Melanocyte of skin (primary cell): ENCODE measurements around the gene LRRC30.

DNA sequence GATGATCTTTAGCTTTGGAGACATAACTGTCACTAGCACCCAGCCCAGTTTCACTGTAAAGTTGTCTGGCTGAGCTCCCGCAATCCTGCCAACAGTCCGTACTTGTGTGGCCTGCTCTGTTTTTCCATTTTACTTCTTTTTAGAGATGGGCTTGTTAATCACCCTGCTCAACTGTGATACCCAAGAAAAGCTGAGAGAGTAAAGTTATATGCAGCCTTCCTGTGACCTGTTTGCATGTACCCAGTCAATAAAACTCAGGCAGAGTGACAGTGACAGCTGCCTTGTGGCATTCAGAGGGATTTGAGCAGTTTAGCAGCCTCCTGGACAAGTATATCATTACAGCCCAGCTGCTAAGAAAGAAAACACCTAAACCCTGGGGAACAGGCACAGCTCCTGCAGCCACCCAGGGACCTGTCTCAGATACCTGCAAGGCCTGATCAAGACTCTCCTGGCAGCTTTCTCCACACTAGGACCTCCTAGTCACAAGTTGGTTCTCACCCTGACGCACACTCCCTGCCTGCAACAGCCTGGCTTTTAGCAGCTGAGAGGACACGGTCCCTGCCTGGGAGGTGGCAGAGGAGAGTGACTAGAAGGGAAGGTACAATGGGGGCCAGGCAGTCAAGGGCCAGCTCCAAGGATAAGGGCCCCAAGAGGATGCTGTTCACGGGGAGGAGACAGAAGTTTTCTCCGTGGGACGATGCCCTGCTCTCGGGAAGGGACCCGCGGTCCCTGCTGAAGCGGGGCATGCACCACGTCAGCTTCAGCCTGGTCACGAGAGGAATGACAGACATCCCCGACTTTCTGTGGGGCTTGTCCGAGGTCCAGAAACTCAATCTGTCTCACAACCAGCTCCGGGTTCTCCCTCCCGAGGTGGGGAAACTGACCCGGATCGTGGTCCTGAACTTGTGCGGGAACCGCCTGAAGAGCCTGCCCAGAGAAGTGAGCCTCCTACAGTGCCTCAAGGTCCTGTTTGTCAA, at the start of gene LRRC30:
LRRC30 (plus strand) TSS at position 554 of the 977 bp plus-strand sequence.
- CAGE, long polyA plus RNA, 2 experiments = no peak in any of the 2 experiments

DNA sequence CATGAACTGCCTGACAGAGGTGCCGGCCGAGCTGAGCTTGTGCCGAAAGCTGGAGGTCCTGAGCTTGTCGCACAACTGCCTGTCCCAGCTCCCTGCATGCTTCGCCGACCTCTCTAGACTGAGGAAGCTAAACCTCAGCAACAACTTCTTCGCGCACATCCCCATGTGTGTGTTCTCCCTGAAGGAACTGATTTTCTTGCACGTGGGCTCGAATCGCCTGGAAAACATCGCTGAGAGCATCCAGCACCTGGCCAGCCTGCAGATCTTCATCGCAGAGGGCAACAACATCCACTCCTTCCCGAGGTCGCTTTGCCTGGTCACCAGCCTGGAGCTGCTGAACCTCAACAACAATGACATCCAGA, 605 bp downstream of the LRRC30 start:
- CAGE, long polyA plus RNA, 2 experiments = no peak in any of the 2 experiments

GRCh38 chr18:7257116-7257612, 26.3 kb downstream of the LRRC30 start:
- CAGE, long polyA plus RNA, 2 experiments = no peak in any of the 2 experiments

DNA sequence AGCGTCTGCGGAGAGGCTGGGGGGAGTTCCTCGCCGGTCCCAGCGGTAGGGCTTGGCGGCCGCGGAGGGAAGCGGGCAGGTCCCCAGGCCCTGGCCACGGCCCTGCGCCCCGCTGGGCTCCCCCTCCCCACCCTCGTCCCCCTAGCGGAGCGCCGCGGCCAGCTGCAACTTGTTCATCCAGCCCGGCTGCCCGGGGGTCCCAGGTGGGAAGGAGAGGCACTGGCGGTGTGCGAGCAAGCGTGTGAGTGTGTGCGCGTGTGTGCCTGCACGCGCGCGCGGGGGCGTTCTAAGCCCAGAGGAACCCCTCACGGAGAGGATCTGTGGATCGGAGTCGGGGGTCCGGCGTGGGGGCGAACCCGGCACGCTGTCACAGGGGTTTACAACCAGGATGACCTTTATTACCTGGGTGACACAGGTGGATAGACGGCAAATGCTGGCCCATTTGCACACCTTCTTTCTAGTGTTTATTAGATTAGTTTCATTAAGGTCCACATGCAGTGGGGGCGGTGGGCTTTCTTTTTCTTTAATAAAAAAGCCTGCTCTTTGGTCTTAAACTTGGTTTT, 1.4 kb downstream of the PTPRM start:
- CAGE, long polyA plus RNA, 2 experiments = no peak in any of the 2 experiments

DNA sequence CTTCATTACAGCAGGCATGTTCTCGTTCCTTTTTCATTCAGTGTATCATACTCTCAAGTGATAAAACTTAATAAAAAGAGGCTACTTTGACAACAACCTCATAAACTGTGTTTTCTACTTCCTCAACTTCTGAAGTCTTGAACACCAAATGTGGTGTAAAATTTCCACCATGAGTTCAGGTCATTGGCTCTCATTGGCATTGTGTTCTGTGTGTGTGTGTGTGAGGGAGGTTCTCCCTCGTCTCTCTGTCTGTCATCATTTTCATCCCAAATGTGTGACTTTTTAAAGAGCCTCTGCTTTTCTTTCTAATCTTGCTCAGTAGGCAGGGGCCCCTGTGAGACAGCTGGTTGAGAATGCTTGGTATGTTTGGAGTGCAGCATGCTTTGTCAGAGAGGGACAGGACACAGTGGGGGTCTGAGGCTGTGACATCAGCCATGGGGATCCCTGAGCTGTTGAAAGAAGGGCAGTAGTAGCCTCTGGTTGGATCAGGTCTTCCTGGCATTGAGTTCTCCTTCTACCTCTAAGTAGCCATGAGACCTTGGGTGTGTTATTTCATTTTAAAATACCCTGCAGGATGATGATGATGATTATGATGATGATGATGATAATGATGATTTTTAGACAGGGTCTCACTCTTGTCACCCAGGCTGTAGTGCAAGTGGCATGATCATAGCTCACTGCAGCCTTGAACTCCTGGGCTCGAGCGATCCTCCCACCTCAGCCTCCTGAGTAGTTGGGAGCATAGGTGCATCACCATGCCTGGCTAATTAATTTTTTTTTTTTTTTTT, 10.6 kb downstream of the PTPRM start:
- CAGE, long polyA plus RNA, 2 experiments = no peak in any of the 2 experiments

DNA sequence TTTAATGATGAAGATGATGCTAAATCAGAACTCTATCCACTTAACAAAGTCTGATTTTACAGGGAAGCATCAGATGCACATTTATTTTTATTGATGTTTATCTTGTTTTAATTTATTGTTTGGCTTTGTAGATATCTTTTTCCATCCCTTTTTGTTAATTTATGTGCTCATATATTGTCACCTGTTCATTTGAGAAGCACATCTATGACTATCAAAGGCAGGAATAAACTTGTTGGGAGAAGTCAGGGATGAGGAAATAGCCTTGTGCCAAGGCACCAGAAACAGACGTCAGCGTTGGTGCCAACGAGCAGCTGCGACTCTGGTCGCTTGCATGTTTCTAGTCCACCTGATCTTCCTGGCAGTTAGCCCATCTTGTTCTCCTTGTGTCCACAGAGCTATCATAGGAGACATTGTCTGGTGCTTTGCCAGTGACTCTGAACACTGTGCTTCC, 374.3 kb downstream of the PTPRM start:
- CAGE, long polyA plus RNA, 2 experiments = no peak in any of the 2 experiments

DNA sequence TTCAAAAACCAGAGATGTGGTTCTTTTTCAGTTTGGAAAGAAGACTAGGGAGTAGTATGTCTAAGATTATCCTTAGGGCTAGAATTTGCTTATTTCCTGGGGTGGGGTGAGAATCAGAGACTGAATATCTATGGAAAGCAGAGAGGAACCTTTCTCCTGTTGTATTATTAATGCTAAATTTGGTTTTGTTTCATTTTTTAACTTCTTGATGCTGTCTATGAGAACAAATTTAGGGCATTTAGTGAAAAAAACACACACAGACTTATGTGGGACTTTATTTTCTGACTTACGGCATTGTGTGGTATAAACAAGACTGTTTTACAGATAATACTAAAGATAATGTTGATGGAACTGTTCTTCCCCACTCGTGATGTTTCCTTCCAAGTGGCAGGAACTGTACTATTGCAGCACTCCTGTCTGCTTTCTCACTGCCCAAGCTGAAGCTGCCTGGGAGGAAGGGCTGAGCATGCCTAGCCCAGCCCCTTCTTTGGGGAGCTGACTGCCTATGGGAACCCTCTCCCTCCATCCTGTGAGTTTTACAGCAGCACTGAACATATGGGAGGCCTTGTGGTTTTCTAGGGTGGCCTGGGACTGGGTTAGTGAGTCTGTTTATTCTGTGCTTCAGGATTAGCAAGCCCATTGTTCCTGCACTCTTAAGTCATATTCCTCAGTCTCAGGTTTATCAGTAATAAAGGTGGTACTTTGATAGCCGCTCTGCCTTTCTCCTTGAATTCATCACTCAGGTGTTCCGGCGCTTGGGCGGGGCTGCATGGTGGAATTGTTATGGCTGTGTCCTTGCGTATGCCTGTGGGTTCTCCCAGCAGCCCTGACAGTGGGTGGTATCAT, 379.6 kb downstream of the PTPRM start:
- CAGE, long polyA plus RNA, 2 experiments = no peak in any of the 2 experiments

DNA sequence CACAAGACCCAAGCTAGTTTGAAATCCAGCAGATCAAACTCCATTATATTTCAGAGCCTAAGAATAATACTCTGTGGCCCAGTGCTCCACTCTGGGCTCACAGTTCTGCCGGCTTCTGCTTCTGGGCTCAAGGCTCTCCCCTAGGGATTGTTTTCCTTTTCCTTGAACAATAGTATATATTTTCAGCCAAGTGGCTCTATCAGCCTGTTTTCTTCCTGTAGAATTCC, 467.4 kb downstream of the PTPRM start:
- CAGE, long polyA plus RNA, 2 experiments = no peak in any of the 2 experiments

GRCh38 chr18:8113499-8113901, 495.7 kb upstream of the RAB12 start:
- CAGE, long polyA plus RNA, 2 experiments = no peak in any of the 2 experiments

- CAGE, long polyA plus RNA, 2 experiments = no peak in any of the 2 experiments
These were observed 465.7 kb upstream of the RAB12 start for GRCh38 chr18:8143606-8143963.

DNA sequence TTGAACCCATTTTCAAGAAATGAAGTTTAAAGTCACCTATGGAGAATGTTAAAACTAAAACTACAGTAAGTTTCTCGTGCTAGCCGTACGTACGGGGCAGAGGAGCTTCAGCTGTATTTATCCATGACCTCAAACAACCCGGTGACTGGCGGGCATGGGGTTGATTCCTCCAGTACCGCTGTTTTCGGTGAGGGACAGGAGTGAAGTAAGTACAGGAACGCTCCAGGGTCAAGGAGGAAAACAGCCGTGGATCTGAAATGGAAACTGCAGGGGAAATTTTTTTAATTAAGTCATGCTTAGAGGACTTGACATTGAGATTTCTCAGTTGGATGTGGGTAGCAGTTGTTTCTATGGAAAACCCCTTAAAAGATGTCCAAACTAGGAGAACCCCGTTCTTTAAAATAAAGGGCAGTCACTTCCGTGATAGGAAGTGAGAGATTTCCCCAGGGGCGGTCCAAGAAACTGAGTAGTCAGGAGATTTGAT, 1.2 kb downstream of the RAB12 start:
- CAGE, long polyA plus RNA, 2 experiments = no peak in any of the 2 experiments

- CAGE, long polyA plus RNA, 2 experiments = no peak in any of the 2 experiments
These were observed 23.7 kb downstream of the RAB12 start for GRCh38 chr18:8632722-8633536.

DNA sequence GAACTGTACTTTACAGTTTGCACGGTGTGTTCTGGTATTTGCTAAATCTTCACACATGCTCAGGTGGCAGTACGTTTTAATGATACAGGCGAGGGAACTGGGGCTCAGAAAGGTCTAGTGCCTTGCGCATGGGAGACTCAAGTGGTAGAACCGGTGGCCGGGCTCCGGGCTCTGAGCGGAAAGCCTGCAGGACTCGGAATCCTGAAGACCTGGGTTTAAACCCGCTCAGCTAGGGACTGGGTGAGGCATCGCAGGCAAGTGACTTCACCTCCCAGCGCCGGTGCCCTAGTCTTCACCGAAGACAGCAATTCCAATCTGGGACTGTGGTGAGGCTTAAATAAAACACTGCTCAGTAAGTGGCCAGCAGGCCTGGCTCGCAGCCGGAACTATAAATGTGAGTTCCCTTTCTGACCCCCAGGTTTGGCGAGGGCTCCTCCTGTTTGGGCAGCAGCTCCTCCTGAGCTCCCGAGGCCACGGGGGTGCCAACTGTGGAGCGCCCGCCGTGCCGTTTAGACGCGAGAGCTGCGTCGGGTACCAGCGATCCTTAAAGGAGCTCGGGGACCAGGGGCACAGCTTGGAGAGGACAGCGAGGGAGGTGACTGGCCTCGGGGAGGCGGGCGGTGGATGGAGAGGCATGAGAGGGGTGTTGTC, 973 bp upstream of the MTCL1 start:
- CAGE, long polyA plus RNA, 2 experiments = no peak in any of the 2 experiments

GRCh38 chr18:8716377-8716641, 11.0 kb downstream of the MTCL1 start:
- CAGE, long polyA plus RNA, 2 experiments = no peak in any of the 2 experiments

GRCh38 chr18:8786885-8787225, 81.5 kb downstream of the MTCL1 start:
- CAGE, long polyA plus RNA, 2 experiments = no peak in any of the 2 experiments

GRCh38 chr18:8911732-8912172, 190.7 kb upstream of the NDUFV2 start:
- CAGE, long polyA plus RNA, 2 experiments = no peak in any of the 2 experiments

GRCh38 chr18:9073398-9074265, 28.9 kb upstream of the NDUFV2 start:
- CAGE, long polyA plus RNA, 2 experiments = no peak in any of the 2 experiments

DNA sequence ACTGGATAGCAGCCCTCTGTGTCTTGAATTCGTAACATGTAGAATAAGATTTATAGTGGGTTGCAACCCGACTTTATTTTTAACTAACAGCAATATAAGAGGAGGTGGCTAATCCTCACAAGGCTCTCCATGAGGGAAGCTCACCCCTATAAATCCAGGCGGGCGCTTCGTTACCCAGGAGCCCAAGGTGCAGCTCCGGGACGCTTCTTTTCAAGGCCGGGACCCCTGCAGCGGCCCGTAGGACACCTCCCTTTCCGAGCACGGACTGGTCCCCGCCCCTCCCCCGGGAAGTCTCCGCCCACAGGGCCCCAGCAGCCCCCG, 279 bp upstream of the NDUFV2 start:
- CAGE, long polyA plus RNA, 2 experiments = no peak in any of the 2 experiments

- CAGE, long polyA plus RNA, 2 experiments = no peak in any of the 2 experiments
These were observed 10.9 kb downstream of the NDUFV2 start for GRCh38 chr18:9113053-9114176.

GRCh38 chr18:9126370-9126695, 10.2 kb upstream of the ANKRD12 start:
- CAGE, long polyA plus RNA, 2 experiments = no peak in any of the 2 experiments